SK-N-DZ (cell line): ENCODE results near the gene CFL1.

DNA sequence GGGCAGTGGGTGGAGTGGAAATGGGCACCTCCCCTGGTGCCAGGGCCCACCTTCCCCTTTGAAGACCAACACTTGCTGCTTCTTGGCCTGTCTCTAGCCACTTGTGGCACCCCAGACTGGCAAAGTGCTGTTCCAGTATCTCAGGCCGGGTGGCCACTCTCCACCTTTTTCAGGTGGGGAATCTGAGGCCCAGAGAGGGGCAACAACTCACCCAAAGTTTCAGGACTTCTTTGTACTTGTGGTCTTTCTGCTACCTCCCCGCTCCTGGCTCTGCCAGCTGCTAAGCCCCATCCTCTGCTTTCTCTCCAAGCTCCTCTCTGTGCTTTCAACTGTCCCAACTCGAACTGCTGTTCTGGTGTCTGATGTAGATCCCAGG, 3.4 kb downstream of the MAP3K11 start:
RAMPAGE:
- cytosol, long total RNA = no peak
- nucleus, long total RNA = no peak

DNA sequence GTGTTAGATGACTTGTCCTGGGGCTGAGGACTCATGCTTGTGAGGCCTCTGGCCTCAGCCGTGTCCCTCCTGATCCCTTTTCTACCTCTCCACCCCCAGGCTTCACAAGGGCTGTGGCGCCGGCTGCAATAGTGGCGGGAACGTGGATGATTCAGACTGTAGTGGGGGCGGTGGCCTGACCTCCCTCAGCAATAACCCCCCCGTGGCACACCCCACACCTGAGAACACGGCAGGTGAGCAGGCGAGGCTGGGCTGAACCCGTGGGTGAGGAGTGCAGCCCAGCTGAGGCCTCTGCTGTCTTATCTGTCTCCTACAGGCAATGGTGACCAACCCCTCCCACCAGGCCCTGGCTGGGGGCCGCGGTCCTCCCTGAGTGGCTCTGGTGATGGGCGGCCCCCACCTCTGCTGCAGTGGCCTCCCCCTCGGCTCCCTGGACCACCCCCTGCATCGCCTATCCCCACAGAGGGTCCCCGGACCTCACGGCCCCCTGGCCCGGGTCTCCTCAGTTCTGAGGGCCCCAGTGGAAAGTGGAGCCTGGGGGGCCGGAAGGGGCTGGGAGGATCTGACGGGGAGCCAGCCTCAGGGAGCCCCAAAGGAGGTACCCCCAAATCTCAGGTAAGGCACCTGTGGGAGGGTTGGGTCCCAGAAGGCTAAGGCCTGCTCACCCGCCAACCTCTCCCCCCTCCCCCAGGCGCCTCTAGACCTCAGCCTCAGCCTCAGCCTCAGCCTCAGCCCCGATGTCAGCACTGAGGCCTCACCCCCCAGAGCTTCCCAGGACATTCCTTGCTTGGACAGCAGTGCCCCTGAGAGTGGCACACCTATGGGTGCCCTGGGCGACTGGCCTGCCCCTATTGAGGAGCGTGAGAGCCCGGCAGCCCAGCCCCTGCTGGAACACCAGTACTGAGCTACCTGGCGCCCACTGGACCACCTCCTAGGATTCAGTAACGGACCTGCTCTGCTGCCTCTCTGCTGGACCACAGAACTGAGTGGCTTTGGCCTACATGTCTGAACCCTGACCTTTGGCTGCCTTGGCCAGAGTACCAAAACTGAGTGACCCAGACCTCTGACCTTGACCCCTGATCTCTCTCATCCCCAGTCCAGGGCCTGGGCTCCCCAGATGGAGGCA, 1.5 kb upstream of the SIPA1 start:
RAMPAGE:
- cytosol, long total RNA = no peak
- nucleus, long total RNA = no peak

RAMPAGE:
- cytosol, long total RNA = no peak
- nucleus, long total RNA = no peak
Measured at GRCh38 chr11:65744101-65744875, 23.7 kb upstream of the RNASEH2C start.

DNA sequence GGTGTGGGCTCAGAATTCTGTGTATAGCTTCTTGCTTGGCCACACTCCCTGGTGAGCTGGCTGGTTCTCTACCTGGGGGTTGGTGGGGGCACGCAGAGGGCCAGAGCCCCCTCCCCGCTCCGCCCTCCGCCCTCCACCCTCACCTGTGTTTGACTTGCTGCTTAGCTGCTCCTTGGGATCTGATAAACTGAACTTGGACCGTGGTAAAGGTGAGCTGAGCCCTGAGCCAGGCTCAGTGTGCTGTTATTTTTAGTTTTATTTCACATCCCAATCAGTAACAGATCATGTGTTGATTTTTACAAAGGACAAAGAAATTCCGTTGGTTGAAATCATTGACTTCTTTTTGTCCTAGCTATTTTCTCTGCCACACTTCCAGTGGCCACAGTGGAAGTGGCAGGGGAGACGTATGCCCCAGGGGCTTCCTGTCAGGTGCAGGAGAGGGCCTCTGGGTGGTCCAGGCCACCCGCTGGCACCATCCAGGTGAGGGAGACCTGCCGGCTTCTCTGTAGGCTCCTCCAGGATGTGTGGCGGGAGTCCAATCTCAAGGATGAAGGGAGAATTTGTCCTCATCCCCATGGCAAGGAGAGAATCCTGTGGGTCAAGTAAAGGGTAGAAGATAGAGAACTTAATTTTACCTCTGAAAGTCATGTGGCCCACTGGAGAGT, 2.1 kb downstream of the OVOL1 start:
RAMPAGE:
- cytosol, long total RNA = no peak
- nucleus, long total RNA = no peak

RAMPAGE:
- cytosol, long total RNA = no peak
- nucleus, long total RNA = no peak
Measured at GRCh38 chr11:65850407-65850590, 7.7 kb downstream of the CFL1 start.

DNA sequence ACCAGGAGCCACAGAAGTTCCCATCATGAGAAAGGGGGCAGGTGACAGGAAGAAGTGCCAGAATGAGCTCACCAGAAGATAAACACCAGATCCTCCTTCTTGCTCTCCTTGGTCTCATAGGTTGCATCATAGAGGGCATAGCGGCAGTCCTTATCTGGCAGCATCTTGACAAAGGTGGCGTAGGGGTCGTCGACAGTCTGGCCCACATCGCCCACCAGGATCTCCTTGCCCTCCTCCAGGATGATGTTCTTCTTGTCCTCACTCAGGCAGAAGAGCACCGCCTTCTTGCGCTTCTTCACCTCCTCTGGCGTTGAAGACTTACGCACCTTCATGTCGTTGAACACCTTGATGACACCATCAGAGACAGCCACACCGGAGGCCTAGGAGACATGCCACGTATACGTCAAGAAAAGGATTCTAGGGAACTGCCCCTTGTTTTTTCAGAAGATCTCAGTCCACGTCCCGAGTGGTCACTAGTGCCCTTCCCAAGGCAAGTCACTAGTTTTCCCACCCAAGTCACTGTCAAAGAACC, 2.1 kb downstream of the CFL1 start:
RAMPAGE:
- cytosol, long total RNA = no peak
- nucleus, long total RNA = no peak

GRCh38 chr11:65857547-65858633, at the start of gene CFL1:
Gene CFL1, minus strand, starts transcription at chr11:65858180.
RAMPAGE:
- cytosol, long total RNA = start-site peak on the minus strand at chr11:65858175-65858216, 4,925 and 4,265 reads in 2 replicates; start-site peak on the plus strand at chr11:65858409-65858507, 49 and 68 reads in 2 replicates
- nucleus, long total RNA = start-site peak on the minus strand at chr11:65858176-65858198, 476 and 262 reads in 2 replicates

DNA sequence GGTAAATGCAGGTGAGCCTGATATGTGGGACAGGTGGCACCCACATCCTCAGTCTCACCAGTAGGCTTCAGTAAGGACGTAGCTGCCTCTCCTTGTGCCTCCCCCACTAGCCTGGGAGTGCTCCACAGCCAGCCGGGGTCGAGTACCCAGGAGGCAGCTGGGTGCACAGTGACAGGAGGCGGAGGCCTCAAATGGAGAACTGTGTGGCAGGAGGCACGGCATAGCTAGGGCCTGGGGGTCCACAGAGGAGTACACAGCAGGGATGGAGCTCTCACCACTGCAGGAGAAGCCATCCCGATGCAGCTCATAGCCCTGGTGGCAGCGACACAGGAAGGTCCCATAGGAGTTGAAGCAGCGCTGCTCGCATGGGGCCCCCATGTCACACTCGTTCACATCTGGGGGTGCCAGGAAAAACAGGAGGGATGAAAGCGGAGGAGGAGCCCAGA, 3.0 kb downstream of the EFEMP2 start:
RAMPAGE:
- cytosol, long total RNA = no peak
- nucleus, long total RNA = no peak

DNA sequence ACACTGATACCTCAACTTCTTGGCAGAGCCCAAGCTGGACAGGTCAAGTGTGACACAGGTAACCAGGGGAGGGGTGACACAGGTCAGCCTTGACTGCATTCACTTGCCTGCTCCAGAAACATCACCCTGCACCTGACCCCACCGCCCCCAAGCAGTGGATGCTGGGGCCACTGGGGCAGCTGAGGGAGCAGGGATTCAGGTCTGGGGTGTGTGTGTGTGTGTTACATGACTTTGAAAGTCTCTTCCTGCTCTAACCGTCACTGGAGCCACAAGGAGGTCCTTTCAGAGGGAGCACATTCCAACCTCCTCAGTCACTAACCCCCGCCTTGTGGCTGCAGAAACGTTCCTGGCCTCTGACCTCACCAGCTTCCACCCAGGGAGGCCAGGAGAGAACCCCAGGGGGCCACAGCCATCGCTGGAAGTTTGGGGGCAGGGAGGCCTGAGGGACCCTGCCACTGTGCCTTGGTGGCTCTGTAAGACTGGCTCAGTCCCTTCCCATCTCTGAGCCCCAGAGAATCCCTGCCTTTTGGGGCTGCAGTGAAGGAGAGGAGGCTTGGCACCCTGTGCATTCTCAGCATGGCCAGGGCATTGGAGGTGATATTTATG, 2.9 kb upstream of the FOSL1 start:
RAMPAGE:
- cytosol, long total RNA = no peak
- nucleus, long total RNA = no peak

RAMPAGE:
- cytosol, long total RNA = no peak
- nucleus, long total RNA = no peak
Measured at GRCh38 chr11:65964797-65965290, 3.3 kb downstream of the SART1 start.

GRCh38 chr11:66015313-66016000, 3.6 kb downstream of the CST6 start:
RAMPAGE:
- cytosol, long total RNA = no peak
- nucleus, long total RNA = no peak

RAMPAGE:
- cytosol, long total RNA = no peak
- nucleus, long total RNA = no peak
Measured at GRCh38 chr11:66044728-66045598, 4.0 kb downstream of the GAL3ST3 start.

RAMPAGE:
- cytosol, long total RNA = no peak
- nucleus, long total RNA = no peak
Measured at GRCh38 chr11:66115438-66116004, 45.4 kb downstream of the PACS1 start.

GRCh38 chr11:66132161-66132360, 62.0 kb downstream of the PACS1 start:
RAMPAGE:
- cytosol, long total RNA = no peak
- nucleus, long total RNA = no peak

DNA sequence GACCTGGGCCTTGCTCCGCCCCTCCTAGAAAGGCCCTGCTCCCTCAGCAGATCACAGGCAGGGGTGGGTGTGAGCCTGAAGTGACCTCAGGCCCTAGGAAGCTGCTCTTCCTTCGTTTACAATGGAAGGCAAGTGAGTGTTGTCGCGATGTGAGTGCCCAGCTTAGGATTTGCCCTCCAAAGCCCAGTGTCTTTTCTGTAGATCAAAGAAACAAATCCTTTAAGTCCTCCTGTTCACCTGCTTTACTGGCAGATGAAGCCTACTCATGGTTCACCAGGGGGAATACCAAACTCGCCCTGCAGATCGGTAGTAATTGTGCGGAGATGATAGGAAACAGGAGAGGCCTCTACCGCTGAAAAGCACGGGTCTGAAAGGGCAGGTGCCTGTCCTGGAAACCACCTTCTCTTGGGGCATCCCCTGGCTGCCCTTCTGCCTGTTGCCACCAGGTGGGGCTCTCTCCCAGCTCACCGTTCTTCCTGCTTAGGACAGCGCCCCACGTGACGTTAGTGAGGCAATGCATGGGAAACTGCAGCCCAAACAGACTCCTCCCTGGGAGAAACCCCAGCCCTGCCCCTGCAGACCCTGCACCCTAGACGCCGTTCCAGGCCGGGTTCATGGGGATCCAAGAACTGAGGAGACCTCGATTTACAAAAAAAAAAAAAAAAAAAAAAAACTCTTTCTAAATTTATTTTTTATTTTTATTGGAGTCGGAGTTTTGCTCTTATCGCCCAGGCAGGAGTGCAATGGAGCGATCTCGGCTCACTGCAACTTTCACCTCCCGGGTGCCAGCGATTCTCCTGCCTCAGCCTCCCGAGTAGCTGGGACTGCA, 34.9 kb upstream of the KLC2 start:
RAMPAGE:
- cytosol, long total RNA = no peak
- nucleus, long total RNA = no peak

GRCh38 chr11:66243232-66244410, 13.9 kb upstream of the KLC2 start:
RAMPAGE:
- cytosol, long total RNA = no peak
- nucleus, long total RNA = no peak

GRCh38 chr11:66261323-66262169, 4.0 kb downstream of the KLC2 start:
RAMPAGE:
- cytosol, long total RNA = no peak
- nucleus, long total RNA = no peak

DNA sequence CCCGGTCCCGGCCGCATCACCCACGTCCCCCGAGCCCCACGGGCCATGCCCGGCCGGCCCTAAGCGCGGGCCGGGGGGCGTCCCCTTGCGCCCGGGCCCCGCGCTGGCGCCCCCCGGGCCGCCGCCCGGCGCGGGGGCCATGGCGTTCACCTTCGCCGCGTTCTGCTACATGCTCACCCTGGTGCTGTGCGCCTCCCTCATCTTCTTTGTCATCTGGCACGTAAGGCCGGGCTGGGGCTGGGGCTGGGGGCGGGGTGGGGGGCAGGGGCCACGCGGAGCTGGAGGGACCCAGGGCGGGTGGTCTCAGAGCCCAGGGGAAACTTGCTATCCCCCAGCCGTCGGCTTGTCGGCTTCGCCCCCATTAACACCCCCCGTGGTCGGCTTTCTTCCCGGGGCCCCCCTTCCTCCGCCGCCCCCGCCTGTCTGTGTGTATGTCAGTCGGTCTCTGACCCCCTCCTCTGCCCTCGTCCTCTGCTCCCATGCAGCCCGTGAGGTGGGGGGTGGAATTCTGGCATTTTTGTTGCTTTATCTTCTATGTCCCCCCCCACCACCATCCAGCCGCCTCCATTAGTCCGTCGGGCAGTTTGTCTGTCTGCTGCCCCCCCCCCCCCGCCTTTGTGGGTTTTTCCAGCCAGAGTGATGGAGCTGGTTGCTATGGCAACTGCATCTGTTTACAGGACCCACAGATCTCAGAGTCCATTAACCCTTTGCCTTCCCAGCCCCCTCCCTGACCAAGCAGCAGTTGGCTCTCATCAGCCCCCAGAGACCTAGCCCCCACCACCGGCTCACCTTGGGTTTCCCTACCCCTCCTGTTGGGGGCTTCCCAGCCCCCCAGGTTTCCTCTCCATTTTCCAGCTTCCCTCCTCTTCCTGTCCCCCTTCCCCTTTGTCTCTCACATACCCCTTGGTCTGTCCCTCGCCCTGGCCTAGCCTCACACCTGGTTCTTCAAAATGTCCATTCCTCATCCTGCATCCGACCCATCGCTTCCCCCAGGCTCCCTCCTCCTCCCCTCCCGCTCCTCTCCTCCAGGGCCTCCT, 661 bp downstream of the CNIH2 start:
RAMPAGE:
- cytosol, long total RNA = no peak
- nucleus, long total RNA = no peak

RAMPAGE:
- cytosol, long total RNA = no peak
- nucleus, long total RNA = no peak
Measured at GRCh38 chr11:66289520-66289928, 581 bp upstream of the YIF1A start.

RAMPAGE:
- cytosol, long total RNA = no peak
- nucleus, long total RNA = no peak
Measured at GRCh38 chr11:66289929-66290331, 987 bp upstream of the YIF1A start.